ENCODE measurements around the genes CLDN18, RBP2, CLSTN2 and SLC25A36.

- RRBS: no CpG with 5 or more reads among the region's 8 CpGs
These were observed 69.1 kb downstream of the MSL2 start for GRCh38 chr3:136126906-136127592.

DNA sequence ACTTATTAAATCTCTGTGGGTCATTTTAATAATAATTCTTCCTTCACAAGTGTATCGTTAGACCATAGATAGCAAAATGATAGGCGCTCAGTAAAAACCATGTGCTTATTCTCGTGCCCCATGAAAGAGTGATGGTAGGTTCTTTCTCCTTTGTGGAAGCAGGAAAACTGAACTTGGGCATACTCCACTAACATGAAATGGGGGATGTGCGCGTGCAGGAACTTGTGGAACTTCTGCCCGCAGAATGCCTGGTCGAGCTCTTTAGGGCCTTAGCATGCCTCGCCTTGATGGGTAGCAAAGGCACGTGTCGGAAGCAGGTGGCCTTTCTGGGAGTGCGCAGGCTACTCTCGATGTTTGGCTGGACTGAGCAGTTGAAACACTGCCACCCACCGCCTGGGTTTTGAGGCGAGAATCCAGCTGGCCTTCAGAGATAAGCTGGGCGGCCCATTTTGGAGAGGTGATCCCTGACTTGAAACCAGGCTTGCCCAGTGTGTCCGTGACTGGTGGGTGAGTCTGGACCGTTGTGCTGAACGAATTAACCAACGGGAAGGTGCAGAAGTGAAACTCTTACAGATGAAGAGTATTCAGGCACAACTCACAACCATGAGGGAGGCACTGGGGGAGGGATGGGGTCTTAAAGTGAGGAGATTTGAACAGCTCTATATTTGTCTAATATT is 834 bp downstream of the PCCB start:
- RRBS: no CpG with 5 or more reads among the region's 19 CpGs

DNA sequence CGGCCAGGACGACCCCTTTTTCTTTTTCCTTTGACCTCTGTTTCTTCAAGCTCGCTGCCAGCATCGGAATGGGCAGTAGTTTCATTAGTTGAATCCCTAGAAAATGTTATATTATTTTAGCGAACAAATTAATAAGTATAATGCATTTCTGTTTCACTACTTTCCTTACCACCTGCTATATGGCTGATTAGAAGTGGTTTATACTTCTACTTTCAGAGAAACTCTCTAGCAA is 129.1 kb downstream of the STAG1 start:
- RRBS: no CpG with 5 or more reads among the region's 5 CpGs

DNA sequence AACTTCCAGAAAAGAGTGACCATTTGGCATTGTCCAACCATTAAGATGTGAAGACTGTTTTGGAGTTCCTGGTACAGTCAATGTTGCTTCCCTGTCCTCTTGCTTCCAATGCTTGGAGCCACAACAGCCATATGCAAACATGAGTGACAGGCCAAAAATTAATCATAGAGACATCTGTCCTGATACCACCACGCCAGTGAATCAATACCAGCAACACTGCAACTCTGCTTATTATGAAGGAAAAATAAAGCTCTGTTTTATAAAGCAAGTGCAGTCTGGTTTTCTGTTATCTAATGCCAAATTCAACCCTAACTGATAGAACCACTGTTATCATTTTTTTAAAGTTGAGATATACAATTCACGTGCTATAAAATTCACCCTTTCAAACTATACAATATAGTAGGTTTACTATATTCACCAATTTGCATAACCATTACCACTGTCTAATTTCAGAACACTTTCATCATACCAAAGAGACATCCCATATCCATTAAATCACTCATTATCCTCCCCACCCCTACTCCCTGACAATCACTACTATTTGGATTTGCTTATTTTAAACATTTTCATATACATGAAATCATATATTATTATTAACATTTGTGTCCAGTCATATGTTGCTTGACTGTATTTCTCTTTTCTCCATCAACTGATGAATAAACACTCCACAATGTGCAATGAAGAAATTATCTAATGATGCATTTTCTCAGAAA is 76.8 kb downstream of the STAG1 start:
- RRBS: no CpG with 5 or more reads among the region's 2 CpGs

DNA sequence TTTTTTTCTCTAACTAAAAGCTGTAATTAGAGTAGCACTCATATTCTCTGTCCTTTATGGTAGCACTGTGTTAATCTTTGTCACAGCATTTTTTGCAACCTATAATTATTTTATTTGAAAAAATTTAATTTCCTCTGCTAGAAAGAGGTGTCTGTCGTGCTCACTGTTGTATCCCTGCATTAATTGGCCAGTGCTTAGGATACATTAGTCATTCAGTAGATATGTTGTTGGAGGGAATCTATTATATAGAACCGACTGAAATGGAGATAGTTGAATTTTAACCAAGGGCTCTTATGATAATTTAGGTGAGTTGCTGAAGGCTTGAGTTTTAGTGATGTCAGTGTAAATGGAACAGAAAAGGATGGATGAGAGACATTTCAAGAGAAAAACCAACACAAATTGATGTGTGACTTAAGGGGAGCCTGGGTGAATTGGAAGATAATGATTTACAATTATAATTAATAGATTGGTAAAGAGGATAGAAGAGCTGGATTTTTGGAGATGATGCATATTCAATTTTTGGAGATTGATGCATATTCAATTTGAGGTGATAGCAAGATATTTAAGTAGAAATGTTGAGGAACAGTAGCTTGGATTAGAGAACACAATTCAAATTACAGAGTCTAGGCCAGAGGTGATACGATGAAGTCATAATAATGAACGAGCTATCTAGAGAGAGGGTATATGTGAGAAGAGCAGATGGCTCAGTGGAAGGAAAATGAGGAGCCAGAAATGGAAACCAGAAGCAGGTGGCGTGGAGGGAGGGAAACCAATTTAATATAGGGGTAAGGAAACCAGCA is 21.6 kb downstream of the NCK1 start:
- RRBS: no CpG with 5 or more reads among the region's 5 CpGs

GRCh38 chr3:136961198-136961689 is 3.5 kb downstream of the IL20RB start:
- RRBS: no CpG with 5 or more reads among the region's 1 CpG

DNA sequence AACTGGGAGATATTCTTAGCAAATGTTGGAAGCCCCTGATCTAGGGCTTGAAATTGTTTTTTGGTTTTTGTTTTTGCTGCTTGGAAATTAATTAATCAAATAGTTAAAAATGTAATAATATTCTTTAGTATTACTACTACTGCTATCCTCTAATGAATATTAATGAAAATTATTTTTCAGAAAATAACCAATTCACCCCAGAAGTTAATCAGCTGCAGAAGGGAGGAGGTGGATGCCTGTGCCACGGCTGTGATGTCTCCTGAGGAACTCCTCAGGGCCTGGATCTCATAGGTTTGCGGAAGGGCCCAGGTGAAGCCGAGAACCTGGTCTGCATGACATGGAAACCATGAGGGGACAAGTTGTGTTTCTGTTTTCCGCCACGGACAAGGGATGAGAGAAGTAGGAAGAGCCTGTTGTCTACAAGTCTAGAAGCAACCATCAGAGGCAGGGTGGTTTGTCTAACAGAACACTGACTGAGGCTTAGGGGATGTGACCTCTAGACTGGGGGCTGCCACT is 52.2 kb downstream of the IL20RB start:
- RRBS: no CpG with 5 or more reads among the region's 5 CpGs

DNA sequence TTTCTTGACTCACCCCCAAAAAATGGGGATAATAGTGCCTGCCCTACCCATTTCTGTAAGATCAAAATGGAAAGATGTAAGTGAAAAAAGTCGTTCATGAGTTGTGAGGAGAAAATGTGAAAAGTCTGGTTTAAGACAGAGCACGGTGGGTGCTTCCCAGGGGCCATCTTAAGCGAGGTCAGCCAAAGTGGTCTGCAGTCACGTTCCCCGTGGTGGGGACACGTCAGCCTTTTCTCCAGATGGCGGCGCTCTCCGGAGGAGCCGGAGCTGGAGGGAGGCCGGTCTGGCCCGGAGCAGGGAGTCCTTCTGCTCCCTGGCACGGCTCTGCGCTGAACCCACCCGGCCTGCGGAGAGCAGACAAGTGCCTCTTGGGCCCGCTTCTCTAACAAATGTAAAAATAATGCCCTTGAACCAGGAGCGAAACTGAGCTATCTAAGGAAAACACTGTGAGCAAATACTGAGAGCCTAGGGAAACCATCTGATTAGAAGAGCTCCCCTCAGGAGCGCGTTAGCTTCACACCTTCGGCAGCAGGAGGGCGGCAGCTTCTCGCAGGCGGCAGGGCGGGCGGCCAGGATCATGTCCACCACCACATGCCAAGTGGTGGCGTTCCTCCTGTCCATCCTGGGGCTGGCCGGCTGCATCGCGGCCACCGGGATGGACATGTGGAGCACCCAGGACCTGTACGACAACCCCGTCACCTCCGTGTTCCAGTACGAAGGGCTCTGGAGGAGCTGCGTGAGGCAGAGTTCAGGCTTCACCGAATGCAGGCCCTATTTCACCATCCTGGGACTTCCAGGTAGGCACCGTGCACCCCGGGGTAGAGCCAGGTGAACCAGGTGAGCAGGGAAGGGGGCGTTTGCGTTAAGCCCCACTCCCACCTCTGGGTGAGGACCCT is at the start of gene CLDN18:
Gene CLDN18 (plus strand): TSS at position 517 of the 896 bp plus-strand sequence.
- RRBS: 81% methylated on average over 4 of the region's 41 CpGs

DNA sequence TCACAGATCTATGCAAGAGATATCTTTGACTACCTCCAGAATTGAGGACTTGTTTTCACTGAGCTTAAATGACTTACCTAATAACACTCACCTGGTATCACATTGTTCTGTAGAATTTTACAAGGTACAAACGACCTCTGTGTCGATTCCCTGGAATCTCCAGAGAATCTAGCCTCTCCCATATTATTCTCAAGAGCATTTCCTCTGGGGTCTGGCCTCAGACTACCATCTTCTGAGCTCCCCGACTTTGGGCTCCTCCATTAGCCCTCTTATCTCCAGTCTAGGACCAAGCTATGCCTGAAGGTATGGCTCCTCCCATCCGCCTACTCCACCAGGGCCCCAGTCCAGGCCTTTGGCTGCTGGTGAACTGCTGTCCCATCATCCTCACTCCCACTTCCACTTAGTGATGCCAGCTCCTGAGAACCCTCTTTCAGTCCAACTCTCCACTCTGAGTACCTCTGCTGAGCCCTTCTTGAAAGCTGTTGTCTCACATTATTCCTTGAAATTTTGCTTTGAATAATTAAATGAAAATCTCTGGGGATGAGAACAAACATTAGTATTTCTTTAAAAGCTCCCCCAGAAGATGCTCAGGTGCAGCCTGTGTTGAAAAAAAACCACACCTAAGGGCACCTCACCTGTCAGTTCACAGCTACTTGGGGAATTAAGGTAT is 9.3 kb downstream of the CLDN18 start:
- RRBS: no CpG with 5 or more reads among the region's 4 CpGs

- RRBS: no CpG with 5 or more reads among the region's 3 CpGs
These were observed 32.8 kb downstream of the DZIP1L start for GRCh38 chr3:138082505-138083102.

GRCh38 chr3:138364704-138365123 is 16.3 kb downstream of the MRAS start:
- RRBS: no CpG with 5 or more reads among the region's 2 CpGs

DNA sequence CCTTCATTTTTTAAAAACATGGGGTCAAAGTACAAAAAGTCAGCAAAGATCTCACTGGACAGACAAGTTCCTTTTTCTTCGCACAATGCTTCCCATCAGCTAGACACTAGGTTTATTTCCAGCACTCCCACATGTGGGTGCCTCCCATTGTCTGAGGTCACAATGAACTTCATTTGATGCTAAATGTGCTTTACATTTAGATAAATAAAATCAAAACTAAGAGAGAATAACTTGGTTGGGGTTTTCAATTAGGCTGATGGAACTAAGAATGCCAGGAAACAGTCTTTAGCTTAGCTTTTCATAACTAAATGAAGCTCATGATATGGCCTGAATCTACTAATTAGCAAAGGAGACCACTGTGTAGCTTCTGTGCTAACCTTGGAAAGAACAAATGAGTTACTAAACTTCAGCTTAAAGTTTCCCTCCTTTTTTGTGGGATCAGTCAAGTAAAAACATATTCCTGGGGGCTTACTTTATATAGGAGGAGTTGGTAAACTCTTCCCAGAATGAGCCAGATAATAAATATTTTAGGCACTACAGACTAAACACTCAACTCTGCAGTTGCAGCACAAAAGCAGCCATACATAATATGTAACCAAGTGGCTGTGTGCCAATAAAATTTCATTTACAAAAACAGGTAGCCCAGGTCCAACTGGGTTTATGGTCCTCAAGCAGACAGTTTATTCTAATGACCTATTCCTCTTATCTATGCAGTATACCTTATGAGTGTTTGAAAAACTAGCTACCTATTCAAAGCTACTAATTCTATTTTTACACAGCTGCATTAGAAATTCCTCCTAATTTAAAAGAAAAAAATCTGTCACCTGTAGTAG is 61.6 kb downstream of the FAIM start:
- RRBS: no CpG with 5 or more reads among the region's 1 CpG

DNA sequence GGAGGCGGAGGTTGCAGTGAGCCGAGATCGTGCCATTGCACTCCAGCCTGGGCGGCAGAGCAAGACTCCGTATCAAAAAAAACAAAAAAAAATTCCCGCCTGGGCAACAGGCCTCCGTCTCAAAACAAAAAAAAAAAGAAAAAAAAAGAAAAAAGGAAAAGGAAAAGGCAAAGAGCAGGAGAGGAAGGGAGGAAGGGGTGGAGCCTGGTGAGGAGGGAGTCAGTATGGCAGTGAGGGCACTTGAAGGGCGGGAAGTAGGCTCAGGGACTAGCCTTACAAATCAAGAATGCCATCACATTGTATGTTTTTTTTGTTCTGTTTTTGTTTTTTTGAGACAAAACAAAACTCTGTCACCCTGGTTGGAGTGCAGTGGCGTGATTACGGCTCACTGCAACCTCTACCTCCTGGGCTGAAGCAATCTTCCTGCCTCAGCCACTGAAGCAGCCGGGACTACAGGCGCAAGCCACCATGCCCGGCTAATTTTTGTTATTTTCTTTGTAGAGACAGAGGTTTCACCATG is 10.4 kb upstream of the PIK3CB start:
- RRBS: no CpG with 5 or more reads among the region's 13 CpGs

GRCh38 chr3:139476398-139476756 is at the start of gene RBP2:
Gene RBP2 (minus strand): TSS chr3:139476516.
- RRBS: no CpG with 5 or more reads among the region's 4 CpGs

- RRBS: no CpG with 5 or more reads among the region's 2 CpGs
These were observed 8.1 kb downstream of the RBP1 start for GRCh38 chr3:139531487-139531888.

GRCh38 chr3:139538381-139538721 is 1.2 kb downstream of the RBP1 start:
- RRBS: no CpG with 5 or more reads among the region's 4 CpGs

- RRBS: 1% methylated on average over 36 of the region's 101 CpGs
These were observed at the start of gene CLSTN2 for GRCh38 chr3:139934812-139935851. Gene CLSTN2 (plus strand): TSS chr3:139935185.

DNA sequence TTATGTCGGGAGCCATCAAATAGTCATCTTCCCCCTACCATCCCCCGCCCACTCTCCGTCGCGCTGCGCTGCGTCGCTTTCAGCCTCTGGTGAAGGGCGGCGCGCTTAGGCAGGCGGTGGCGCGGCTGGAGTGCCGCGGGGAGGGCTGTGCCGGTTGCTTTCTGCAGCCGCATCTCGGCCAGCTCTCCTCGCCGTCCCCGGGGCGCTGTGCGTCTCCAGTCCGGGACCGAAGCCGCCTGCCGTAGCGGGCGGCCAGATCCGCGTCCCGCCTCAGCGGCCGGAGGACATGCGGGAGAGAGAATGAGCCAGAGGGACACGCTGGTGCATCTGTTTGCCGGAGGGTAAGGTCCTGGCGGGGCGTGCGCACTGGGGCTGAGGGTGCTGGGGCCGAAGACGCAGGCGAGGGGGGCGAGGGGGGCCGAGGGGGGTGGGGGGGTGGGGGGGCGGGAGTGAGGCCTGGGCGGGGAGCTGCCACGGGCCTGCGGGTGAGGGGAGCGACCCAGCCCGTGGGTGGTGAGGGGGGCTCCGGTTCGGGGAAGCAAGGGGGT is at the start of gene SLC25A36:
Gene SLC25A36 (plus strand): TSS at position 82 of the 548 bp plus-strand sequence.
- RRBS: 2% methylated on average over 20 of the region's 54 CpGs

GRCh38 chr3:141052332-141053129 is 1.4 kb downstream of the SPSB4 start:
- RRBS: no CpG with 5 or more reads among the region's 43 CpGs

- RRBS: no CpG with 5 or more reads among the region's 9 CpGs
These were observed 7.6 kb upstream of the ZBTB38 start for GRCh38 chr3:141360670-141361210.

Measured in foreskin fibroblast (primary cell).